Amniotic epithelial cell (primary cell): ENCODE measurements around a stretch of chr10.

DNA sequence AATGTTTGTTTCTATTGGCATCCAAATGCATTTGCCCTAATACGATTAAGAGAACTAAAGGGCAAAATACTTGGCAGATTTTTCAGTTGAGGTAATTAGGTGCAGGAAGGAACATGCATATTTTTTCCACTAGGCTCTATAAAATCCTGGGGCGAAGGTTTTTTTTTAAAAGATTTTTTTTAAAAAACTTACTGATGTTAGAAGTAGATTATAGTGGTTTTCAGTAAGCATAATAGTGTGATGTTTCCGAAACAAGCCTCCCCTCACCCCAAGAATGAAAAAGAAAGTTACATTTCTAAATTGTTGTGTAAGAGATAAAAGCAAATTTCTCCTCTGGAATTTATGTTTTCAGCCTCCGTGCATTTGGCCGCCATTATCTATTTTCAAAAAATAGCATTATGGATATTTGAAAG lies 92.6 kb downstream of the ARID5B start:
- RRBS: no CpG with 5 or more reads among the region's 5 CpGs

DNA sequence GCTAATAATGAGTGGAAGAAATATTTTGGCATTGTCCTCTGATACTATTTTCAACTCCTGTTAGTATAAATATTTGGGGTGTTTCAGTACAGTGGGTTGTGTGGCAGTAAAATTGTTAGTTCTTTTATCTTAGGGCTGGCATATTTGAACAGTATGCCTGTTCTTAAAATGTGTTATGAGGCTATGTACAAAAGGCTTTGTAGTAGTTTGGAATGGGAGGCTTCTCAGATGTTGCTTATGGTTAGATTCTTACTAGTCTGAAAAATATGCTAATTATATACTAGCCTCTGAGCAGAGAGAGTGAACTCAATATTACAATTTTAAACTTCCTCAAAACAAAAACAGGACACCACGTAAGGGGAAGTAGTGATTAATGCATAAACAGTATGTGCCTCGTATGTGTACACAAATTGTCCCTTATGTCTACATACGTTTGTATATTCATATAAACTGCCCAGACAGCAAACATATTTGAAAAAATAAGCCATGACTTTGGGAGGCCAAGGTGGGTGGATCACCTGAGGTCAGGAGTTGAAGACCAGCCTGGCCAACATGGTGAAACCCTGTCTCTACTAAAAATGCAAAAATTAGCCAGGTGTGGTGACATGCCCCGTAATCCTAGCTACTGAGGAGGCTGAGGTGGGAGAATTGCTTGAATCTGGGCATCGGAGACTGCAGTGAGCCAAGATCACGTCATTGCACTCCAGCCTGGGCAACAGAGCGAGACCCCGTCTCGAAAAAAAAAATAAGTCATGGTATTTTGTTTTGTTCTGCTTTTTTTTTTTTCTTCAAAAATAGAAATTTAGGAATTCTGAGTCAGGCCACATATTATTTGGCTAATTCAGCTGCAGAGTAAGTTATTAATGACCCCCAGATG lies 115.5 kb downstream of the ARID5B start:
- RRBS: no CpG with 5 or more reads among the region's 9 CpGs

DNA sequence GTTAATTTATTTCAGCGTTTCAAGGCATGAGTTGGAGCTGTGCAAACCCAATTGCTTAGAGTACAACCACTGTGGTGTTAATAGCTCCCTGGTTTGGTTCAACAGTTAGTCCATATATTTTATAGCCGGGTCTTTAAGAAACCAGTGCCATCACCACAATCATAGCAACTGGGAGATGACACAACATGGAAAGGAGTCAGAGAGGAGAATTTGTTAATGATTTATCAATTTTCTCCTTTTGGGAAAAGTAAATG lies 120.1 kb downstream of the ARID5B start:
- RRBS: no CpG with 5 or more reads among the region's 2 CpGs

GRCh38 chr10:62043215-62043913 lies 141.9 kb downstream of the ARID5B start:
- RRBS: no CpG with 5 or more reads among the region's 4 CpGs

DNA sequence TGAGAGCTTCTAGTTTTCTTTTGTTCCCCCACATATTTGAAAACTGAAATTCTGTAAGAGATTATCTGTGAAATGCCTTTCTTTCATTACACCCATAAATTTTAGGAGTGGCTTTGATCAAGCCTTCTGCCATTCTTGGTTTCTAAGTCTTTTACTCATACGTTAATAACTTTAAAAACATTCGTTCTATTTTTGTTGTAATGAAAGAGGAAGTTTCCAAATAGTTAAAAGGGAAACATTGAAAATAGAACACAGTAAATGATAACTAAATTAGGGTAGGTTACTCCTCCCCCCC lies 143.6 kb downstream of the ARID5B start:
- RRBS: no CpG with 5 or more reads among the region's 2 CpGs

DNA sequence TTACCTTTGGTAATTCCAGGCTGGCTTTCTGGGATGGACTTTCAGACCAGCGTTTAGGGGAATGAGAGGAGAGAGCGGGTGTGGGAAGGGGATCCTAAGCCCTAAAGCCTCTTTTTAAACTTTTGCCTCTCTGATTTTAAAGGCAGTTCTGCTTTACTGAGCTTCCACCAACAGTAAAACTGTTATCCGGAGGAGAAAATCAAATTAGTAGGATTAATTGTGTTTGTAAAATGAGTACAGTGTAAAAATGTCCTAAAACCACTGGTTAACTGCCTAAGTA lies 148.0 kb downstream of the ARID5B start:
- RRBS: no CpG with 5 or more reads among the region's 3 CpGs

- RRBS: no CpG with 5 or more reads among the region's 2 CpGs
These were observed 154.3 kb downstream of the ZNF365 start for GRCh38 chr10:62528473-62528939.

- RRBS: 73% methylated on average over 2 of the region's 20 CpGs
These were observed 108.3 kb upstream of the EGR2 start for GRCh38 chr10:62924368-62924991.

DNA sequence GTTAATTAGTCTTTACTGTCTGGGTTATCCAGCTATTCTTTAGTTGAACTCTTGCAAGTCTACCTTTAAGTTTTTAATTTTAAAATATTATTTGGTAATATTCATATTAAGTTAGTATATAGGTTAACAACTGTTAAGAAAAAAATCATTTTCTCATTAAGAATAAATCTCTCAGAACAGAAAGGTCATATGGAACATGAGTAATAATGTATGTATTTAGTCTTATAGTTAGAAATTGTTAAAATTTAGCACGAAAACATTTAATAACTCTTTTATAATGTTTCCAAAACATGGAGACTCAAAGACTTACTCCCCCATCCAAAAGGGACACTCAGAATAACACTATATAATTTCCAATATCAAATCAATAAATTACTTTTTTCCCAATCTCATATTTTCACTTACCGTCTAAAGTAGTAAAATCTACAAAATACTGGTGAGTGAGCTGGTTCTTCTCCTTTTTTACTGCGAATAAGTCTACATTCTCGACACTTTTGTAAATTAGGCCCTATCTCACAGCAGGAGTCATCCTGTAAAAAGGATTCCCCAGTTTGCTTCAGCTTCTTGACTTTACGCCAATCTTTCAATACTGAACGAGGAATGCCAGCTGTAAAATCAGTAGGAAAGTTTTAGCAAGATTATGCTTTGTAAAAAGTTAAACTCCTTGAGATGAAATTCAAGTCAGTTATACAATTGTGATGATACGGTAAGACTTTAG lies 67.1 kb downstream of the NRBF2 start:
- RRBS: no CpG with 5 or more reads among the region's 7 CpGs

DNA sequence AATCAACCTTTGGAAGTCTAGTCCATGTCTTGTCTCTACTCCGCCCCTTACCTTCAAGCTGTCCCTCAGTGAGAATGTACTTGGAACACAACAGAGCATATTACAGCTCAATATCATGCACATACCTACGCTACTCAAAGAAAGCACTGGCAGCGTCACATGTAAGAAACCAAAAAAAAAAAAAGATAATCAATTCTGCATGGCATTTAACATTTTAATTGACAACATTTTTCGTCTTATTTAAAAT lies 1.3 kb downstream of the JMJD1C start:
- RRBS: no CpG with 5 or more reads among the region's 4 CpGs

DNA sequence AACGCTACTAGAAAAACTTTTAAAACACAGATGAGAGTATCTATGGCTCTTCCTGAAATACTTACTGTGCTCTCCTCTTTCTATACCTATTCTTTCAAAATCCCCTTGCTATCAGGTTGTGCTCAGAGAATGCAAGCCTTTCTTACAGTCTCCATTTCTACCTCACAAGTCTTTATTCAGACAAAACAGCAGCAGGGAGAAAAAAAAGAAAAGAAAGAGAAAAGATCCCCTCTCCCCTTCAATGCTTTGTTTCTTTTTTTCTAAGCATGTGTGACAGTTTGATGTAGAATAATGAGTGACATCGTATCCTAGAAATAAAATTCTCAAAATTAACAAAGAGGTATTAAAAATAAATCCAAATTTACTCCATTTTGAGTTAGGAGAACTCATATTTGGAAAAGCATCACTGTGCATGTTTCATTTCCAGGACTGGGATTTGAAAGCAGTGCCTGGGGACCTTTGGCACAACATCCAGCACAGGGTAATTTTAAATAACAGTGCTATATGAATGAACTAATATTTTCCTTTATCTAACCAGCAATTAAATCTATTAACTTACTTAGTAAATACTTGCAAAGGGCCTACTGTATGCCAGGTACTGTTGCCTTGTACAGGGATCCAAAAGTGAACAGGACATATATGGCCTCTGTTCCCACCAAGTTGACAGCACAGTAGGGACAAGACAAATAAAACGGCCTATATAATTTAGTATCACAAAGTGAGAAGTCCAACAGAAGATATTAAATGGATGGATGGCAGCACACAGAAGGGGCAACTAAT lies 19.6 kb upstream of the JMJD1C start:
- RRBS: no CpG with 5 or more reads among the region's 3 CpGs

DNA sequence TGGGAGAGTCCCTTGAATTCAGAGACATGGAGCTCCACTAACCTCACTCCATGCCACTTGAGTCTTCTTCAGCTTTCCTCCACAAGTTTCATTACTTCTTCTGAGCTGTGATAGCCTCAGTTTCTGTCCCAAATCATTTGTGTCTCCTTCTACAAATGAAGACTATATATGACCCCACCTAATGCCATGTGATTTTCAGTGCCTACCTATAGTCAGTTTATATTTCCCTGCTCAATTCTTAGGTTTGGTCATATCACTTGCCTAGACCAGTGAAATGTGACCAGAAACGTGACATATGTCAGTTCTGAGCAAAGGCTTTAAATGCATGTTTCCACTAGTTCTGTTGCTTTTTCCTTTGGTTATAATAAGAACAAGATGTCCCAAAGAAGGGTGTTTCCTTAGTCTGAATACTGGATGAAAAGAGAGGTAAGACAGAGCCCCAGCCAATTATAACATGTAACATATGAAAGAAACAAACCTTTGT lies 24.6 kb upstream of the REEP3 start:
- RRBS: no CpG with 5 or more reads among the region's 1 CpG

DNA sequence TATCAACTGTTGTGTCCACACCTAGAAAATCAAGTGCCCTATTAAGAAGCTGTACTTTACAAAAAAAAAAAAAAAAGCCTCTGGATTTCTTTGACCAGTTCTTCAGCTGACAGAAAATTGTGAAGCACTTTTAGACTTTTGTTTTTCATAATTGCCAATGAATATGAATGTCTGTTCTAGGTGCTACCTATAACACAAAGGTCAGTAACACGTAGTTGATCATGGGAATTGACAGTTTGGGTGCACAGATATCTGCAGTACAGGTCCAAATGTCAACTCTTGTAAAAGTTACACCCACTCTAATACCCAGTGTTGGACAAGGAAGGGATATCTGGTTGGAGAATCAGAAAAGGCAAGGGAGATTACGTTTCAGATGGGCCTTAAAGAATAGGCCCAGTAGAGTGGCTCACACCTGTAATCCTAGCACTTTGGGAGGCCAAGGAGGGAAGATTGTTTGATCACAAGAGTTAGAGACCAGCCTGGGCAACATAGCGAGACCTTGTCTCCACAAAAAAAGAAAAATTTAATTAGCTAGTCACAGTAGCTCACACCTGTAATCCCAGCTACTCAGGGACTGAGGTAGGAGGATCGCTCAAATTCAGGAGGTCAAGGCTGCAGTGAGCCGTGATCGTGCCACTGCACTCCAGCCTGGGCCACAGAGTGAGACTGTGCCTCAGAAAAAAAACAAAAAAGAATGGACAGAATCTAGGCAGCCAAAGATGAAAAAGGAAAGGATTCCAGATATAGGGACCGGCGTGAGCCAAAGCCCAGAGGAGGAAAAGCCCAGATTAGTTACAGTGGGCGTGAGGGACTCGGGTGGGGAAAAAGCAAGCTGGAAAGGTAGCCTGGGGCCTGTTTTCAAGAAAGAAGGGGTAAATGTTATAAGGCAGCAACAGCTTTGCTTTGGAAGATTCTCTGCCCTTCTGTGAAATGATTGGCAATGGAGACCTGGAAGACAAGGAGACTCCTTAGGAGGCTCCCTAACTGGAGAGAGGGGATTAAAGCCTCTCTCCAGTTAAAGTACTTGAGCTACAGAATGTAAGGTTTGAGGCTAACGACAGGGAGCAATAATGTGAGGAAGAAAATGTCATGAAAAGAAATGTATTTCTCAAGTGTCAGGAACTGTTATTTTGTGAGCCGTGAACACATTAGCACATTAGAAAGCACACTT lies 2.1 kb downstream of the REEP3 start:
- RRBS: no CpG with 5 or more reads among the region's 12 CpGs

DNA sequence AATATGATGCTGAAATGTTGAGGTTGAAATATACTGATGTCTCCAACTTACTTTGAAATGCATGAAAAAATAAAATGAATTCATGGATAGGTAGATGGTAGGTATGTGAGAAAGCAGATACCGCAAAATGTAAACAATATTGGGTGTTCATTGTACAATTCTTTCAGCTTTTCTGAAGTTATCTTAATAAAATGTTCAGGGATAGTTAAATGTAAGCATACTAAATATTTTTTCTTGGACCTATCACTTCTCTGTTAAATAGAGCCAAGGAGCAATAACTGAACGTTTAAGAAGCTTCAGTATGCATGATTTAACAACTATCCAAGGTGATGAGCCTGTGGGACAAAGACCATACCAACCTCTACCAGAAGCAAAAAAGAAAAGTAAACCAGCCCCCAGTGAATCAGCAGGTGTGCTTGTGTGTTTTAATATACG lies 88.7 kb downstream of the REEP3 start:
- RRBS: no CpG with 5 or more reads among the region's 3 CpGs

DNA sequence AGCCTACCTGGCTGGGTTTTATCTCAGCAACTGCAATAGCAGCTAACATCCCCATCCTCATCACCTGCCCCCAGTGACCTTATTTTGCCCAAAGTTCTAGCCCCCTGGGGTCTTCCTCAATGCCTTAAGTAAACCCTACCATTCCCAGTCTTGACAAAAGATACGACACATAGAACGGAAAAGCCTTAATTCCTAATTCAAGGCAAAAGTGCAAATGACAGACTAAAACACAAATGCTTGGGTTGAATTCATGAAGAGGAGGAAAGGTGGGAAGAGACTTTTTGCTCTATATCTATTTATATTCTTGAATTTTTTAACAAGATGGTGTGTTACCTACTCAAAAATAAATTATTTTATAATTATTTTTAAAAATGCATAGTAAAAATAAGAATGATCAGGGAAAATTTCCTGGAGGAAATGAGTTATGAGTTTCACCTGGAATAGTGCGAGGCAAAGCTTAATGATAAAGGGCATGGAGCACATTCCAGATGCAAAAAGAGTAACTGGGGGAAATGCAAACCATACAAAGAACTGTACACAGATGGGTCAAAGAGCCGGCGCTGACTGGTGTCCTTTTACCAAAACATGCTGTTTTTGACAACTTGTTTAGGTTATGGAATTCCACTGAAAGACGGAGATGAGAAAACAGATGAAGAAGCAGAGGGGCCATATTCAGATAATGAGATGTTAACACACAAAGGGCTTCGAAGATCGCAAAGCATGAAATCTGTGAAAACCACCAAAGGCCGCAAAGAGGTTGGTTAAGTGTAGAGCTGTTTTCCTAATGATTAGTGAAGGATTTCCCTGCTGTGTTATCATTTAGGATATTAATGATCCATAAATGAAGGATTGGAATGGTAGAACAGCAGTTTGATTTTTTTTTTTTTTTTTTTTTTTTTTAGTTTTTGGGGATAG lies 98.1 kb downstream of the REEP3 start:
- RRBS: no CpG with 5 or more reads among the region's 9 CpGs

DNA sequence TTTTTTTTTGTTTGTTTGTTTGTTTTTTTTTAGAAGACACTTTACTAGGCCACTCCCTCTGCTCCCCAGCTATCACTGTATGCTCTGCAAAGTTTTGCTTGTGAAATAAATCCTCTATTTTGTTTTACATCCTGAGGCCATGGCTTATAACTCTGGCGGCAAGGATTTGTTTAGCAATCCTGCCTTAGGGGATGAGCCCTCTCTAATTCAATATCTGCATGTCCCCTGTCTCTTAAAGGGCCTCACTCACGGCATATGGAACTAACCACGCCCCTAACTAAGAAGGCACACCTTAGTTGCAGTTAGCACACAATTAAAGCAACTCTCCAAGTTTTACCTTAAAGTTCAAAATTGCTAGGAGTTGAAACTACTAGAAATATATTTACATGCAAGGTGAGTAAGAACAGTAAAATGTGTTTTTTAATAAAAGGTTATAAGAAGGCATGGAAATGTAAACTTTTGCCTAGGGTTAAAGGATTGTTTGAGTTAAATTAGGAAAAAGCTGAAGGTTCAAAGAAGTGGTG lies 1354.6 kb upstream of the LRRTM3 start:
- RRBS: no CpG with 5 or more reads among the region's 3 CpGs

GRCh38 chr10:67763794-67764806 lies 68.1 kb upstream of the CTNNA3 start:
- RRBS: no CpG with 5 or more reads among the region's 65 CpGs

GRCh38 chr10:67918276-67919140 lies 34.1 kb downstream of the SIRT1 start:
- RRBS: no CpG with 5 or more reads among the region's 12 CpGs

DNA sequence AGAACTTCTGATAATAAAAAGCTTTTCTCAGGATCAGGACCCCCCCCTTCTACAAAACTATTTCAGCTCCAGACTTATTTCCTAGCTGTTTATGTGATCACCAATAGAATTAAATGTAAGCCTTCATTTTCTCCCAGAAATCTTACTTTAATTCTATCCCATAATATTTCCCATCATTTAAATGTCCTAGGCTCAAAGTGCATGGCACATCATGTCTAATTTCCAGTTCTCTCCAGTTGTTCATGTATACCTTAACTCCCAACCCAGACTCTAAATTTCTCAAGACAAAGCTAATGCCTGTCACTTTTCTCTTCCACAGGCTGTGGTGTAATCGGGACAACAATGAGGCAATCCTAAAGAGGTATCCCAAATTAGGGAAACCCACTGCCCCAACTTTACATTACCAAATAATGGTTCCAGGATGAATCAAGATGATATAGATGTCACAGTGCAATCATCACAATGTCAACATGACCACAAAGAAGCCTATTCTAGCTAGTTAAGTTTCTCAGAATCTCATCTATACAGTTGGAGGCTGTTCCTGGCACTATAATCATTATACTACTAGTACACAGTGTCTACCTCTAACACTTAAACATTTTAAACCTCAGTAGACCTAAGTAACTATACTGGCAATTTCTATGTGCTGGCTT lies 4.2 kb downstream of the HERC4 start:
- RRBS: no CpG with 5 or more reads among the region's 1 CpG